ENCODE results near the genes PTPN9 and HMG20A.

CAGE:
- cytosol, long polyA minus RNA, result start-site peak on the minus strand at chr15:75579260-75579333, 7 reads; start-site peak on the minus strand at chr15:75579421-75579442, 30 reads
- cytosol, long polyA plus RNA, result start-site peak on the minus strand at chr15:75579421-75579447, 150 and 53 reads in 2 replicates
- long polyA plus RNA, result no peak
- nucleus, long polyA minus RNA, result start-site peak on the minus strand at chr15:75579412-75579472, 50 reads
- nucleus, long polyA plus RNA, result no peak
Observed at GRCh38 chr15:75579163-75579922, at the start of gene PTPN9. Gene PTPN9 (minus strand): TSS chr15:75579315.

DNA sequence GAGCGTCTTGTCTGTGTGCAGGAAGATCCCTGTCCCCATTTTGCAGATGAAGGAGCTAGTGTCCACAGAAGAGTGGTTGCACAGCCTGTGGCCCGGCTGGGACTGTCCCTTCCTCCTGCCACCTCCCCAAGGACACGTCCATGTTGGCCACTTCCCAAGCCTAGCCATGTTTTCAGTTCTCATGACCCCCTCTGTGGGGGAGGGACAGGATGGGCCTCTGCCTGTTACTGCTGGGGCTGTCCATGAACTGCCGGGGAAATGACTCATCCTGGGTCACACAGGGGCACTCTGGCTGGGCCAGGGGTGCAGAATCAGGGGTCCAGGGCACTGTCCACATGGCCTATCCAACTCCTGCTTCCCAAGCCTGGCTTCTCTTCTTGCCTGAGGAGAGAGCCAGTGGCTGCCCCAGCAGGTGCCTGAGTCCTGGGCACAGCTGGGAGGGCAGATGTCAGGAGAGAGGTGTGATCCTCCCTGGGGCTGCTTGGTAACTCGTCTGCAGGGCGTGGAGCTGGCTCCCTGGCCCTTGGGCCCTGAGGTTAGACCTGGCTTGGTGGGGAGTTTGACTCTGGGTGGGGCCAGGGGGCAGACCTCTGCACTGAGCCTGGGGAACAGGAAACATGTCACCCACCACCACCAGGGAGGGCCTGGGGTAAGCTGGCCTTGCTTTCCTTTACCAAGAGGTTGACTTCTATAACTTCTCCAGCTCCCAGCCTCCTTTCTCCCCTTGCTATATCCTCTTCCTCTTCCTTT lies 3.7 kb downstream of the SNX33 start:
CAGE:
- cytosol, long polyA minus RNA, result no peak
- cytosol, long polyA plus RNA, result no peak
- long polyA plus RNA, result no peak
- nucleus, long polyA minus RNA, result no peak
- nucleus, long polyA plus RNA, result no peak

CAGE:
- cytosol, long polyA minus RNA, result no peak
- cytosol, long polyA plus RNA, result no peak
- long polyA plus RNA, result no peak
- nucleus, long polyA minus RNA, result no peak
- nucleus, long polyA plus RNA, result no peak
Observed at GRCh38 chr15:75672601-75673318, 25.0 kb downstream of the SNX33 start.

DNA sequence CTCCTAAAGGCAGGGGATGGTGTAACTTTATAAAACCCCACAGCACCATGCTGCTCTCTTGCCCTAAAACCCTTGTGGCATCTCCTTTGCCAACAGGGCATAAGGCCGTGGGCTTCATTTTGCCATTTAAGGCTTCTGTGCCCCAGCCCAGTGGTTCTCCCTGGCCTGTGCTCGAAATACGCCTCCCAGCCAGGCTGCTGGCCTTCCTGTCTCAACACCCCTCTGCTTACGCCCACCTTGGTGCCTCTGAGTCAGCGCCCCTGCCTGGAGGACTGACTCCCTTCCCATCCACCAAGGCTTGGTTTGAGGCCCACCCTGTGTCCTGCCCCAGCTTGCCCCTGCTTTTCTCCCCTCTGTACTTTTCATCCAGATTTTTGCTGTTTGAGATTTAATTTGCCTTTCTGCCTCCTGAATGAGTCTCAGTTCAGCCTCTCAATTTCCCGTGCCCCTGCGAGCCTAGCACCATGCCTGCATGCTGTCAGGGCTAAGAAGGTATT lies 1.7 kb downstream of the CSPG4 start:
CAGE:
- cytosol, long polyA minus RNA, result no peak
- cytosol, long polyA plus RNA, result no peak
- long polyA plus RNA, result no peak
- nucleus, long polyA minus RNA, result no peak
- nucleus, long polyA plus RNA, result no peak

DNA sequence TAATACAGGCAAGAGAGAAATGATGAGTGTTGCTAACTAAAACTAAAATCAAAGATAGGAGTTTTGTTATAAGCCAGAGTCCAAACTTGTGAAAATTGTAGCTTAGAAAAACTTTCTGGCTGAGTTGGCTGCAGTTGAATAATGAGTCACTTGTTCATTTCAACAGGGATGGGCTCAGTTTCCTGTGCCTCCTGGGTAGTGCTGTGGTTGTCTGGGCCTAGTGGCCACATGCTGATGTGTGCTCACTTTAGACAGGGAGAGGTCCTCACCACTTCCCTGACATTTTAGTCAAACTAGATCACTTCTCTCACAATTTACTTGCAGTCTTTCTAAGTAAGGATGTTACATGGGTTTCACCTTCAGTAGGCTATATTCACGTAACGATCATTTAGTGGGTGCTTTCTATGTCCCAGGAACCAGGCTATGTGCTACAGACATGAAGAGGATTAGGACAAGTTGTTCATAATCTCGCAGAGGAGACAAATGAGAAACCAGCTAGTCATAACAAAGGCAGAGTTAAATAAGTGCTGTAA lies 6.2 kb upstream of the UBE2Q2 start:
CAGE:
- cytosol, long polyA minus RNA, result no peak
- cytosol, long polyA plus RNA, result no peak
- long polyA plus RNA, result no peak
- nucleus, long polyA minus RNA, result no peak
- nucleus, long polyA plus RNA, result no peak

DNA sequence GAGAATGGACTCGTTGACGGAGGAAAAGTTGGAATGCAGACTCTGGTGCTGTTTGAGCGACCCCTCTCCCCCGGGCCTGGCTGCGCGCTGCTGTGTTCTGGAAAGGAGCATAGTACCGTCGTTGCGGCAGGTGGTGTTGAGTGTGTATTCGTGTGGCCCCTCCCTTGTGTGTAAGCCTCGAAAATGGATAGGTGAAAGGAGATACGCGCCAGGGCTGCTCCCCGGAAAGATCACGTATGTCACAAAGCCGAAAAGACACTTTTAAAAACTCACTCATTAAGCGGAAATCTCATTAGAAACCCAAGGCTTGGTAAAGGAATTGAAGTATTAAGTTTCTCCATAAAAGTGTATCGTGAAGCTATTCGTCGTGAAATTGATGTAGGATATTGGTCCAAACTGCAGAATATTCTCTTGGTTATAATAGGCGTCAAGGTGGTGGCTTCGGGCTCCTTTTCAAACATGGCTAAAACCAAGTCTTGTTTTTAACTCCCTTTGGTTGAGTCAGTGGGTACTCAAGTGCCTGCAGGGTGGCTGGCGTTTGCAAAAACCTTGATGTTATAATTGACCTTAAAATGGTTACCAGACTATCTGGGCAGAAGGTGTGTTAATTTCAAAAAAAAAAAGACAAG lies 1.2 kb downstream of the UBE2Q2 start:
CAGE:
- cytosol, long polyA minus RNA, result no peak
- cytosol, long polyA plus RNA, result no peak
- long polyA plus RNA, result no peak
- nucleus, long polyA minus RNA, result no peak
- nucleus, long polyA plus RNA, result no peak

DNA sequence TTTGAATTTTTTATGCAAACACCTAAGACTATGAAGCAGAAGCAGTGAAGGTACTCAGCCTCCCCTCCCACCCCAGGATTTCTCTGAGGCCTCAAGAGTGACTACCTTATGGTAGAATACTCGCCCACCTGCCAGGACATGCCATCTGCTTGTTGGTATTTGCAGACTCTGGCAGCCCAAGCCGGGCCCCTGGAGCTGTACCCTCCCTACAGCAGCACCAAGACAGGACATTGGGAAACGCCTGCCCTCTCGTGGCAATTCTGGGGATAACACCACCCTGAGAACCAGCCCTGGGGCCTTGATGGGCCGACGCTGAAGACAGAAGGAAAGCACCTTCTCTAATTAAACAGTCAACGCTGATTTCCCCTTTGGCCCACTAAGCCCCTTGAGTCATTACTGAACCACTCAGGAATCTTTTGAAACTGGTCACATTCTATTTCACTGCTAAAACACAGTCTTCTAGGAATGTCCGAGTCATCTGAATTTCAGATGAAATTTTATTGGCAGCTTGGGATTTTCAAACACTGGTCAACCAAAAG lies 91.2 kb downstream of the TMEM266 start:
CAGE:
- cytosol, long polyA minus RNA, result no peak
- cytosol, long polyA plus RNA, result no peak
- long polyA plus RNA, result no peak
- nucleus, long polyA minus RNA, result no peak
- nucleus, long polyA plus RNA, result no peak

DNA sequence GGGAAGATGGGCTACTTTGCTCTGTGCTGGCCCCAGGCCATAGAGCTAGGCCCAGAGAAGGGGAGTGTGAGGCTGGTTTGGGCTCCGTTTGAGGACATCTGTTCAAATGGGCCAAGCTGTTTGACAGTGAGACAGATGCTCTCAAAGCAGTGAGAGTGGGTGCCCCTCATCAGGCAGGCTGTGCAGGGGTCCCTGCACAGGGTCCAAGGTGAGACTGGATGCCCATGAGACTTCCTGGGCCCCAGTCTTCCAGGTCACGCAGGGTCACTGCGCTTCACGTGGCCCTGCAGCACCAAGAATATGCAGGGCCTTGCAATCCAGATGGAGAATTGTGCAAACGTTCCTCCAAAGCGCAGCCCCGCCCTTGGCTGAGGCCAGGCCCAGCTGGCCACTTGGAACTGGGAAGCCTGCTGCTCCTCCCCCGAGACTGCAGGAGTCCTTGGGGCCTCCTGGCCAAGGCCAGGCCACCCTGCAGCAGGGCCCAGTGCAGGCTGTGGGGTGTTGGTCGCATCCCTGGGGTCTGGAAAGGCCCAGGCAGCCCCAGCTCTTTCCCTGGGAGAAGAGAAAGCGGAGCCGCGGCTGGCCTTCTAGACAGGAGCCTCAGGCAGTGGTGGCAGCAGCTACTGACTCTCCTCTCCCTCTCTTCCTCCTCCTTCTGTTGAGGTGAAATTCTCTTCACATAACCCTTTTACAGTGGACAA lies 103.6 kb downstream of the TMEM266 start:
CAGE:
- cytosol, long polyA minus RNA, result no peak
- cytosol, long polyA plus RNA, result no peak
- long polyA plus RNA, result no peak
- nucleus, long polyA minus RNA, result no peak
- nucleus, long polyA plus RNA, result no peak

DNA sequence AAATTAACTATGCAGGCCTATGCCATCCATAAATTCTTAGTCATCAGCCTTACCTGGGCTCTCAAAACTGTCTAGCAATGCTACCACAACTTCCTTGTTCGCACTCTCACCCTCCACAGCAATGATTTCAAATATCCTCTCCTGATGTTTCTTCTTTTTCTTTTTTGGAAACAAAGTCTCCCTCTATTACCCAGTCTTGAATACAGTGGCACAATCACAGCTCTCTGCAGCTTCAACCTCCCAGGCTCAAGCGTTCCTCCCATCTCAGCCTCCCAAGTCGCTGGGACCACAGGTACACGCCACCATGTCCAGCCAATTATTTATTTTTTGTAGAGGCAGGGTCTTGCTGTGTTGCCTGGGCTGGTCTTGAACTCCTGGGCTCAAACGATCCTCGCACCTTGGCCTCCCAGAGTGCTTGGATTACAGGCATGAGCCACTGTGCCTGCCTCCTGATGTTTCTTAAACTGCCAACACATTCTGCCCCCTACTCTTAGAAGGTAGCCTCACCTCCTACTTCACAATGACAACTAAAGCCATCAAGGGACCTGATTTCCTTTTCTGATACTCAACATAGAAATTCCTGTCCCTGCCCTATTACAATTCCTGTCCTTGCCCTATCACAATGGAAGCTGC lies 12.0 kb downstream of the ETFA start:
CAGE:
- cytosol, long polyA minus RNA, result no peak
- cytosol, long polyA plus RNA, result no peak
- long polyA plus RNA, result no peak
- nucleus, long polyA minus RNA, result no peak
- nucleus, long polyA plus RNA, result no peak

DNA sequence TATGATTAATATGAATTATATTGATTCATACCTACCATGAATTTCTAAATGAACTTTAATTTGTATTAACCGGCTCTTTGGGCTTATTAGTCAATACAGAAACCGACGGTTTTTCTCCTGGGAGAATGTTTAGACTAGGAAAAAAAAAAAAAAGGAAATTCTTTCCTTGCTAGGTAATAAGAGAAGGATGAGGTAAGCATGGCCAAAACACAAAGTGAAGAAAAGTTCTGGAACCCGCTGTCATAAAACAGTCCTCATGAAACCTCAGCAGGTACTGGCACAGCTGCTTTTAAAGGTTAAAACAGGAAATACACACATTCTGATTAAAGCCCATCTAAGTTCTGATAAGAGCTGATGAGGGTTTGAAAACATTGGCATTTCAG lies 30.8 kb upstream of the PSTPIP1 start:
CAGE:
- cytosol, long polyA minus RNA, result no peak
- cytosol, long polyA plus RNA, result no peak
- long polyA plus RNA, result no peak
- nucleus, long polyA minus RNA, result no peak
- nucleus, long polyA plus RNA, result no peak

GRCh38 chr15:77036720-77037359 lies 34.1 kb downstream of the TSPAN3 start:
CAGE:
- cytosol, long polyA minus RNA, result no peak
- cytosol, long polyA plus RNA, result no peak
- long polyA plus RNA, result no peak
- nucleus, long polyA minus RNA, result no peak
- nucleus, long polyA plus RNA, result no peak

GRCh38 chr15:77109567-77109940 lies 38.6 kb upstream of the TSPAN3 start:
CAGE:
- cytosol, long polyA minus RNA, result no peak
- cytosol, long polyA plus RNA, result no peak
- long polyA plus RNA, result no peak
- nucleus, long polyA minus RNA, result no peak
- nucleus, long polyA plus RNA, result no peak

CAGE:
- cytosol, long polyA minus RNA, result start-site peak on the plus strand at chr15:77420910-77420921, 19 reads
- cytosol, long polyA plus RNA, result start-site peak on the plus strand at chr15:77420888-77420918, 109 and 79 reads in 2 replicates
- long polyA plus RNA, result start-site peak on the plus strand at chr15:77420886-77420933, 275 and 407 reads in 2 replicates
- nucleus, long polyA minus RNA, result start-site peak on the plus strand at chr15:77420887-77420921, 138 reads; start-site peak on the minus strand at chr15:77421093-77421140, 7 reads
- nucleus, long polyA plus RNA, result start-site peak on the plus strand at chr15:77420886-77420931, 177 and 258 reads in 2 replicates
Observed at GRCh38 chr15:77420853-77421404, at the start of gene HMG20A. Gene HMG20A (plus strand): TSS chr15:77420888.

DNA sequence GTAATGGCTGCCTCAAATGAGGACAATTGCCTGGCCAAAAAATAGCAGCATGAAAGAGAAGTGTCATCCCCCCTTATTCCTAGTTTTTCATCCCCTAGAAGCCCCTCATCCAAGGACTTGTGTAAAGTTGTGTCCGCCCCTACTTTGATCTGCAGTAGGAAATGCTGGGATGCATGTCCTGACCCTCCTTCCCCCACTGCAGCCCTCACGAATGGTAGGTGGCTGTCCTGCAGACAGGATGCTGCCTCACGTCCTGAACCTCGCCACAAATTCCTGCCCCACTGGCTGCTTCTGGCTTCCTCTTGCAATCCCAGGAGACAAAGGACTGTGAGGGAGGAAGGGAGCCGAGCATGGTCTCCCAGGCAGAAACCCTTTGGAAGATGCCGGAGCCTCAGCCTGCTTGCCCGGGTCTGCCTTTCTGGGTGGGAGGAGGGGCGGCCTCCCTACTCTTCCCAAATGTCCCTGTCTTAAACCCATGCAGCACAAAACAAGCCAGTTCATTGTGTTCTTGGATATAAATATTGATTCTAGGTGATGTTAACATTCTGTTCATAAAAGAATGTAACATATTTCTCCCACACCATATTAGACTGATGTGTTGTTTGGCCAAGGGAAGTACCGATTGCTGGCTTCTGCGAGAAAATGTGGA lies 75.1 kb downstream of the HMG20A start:
CAGE:
- cytosol, long polyA minus RNA, result no peak
- cytosol, long polyA plus RNA, result no peak
- long polyA plus RNA, result no peak
- nucleus, long polyA minus RNA, result no peak
- nucleus, long polyA plus RNA, result no peak

DNA sequence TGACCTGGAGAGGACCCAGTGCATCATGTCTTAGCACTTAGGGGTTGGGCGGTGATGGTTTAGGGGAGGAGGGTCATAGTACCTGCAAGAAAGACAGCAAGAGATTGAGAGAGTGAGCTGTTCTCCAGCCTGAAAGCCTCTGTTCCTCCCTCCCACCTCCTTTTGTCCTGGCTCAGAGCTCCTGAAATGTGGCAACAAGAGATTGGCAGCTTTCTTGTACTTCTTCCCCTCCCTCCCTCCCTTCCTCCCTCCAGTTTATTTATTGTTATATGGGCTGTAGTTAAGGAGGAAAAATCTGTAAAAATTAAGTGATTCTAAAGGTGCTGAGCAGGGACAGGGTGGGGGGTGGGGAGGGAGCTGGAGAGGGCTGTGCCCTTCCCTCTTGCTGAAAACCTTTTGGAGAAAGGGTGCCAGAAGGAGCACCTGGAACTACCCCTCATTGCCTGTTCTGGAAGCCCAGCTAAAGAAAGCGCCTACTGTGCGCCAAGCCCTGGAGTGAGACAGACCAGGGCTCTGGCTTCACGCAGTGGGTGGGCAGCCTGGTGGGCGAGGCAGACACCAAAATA lies 35.8 kb downstream of the LINGO1 start:
CAGE:
- cytosol, long polyA minus RNA, result no peak
- cytosol, long polyA plus RNA, result no peak
- long polyA plus RNA, result no peak
- nucleus, long polyA minus RNA, result no peak
- nucleus, long polyA plus RNA, result no peak

GRCh38 chr15:77606978-77607874 lies 25.5 kb downstream of the LINGO1 start:
CAGE:
- cytosol, long polyA minus RNA, result no peak
- cytosol, long polyA plus RNA, result no peak
- long polyA plus RNA, result no peak
- nucleus, long polyA minus RNA, result no peak
- nucleus, long polyA plus RNA, result no peak

CAGE:
- cytosol, long polyA minus RNA, result no peak
- cytosol, long polyA plus RNA, result no peak
- long polyA plus RNA, result no peak
- nucleus, long polyA minus RNA, result no peak
- nucleus, long polyA plus RNA, result no peak
Observed at GRCh38 chr15:77649061-77649583, 16.4 kb upstream of the LINGO1 start.

CAGE:
- cytosol, long polyA minus RNA, result no peak
- cytosol, long polyA plus RNA, result no peak
- long polyA plus RNA, result no peak
- nucleus, long polyA minus RNA, result no peak
- nucleus, long polyA plus RNA, result no peak
Observed at GRCh38 chr15:77819687-77820753, 187.3 kb upstream of the LINGO1 start.

DNA sequence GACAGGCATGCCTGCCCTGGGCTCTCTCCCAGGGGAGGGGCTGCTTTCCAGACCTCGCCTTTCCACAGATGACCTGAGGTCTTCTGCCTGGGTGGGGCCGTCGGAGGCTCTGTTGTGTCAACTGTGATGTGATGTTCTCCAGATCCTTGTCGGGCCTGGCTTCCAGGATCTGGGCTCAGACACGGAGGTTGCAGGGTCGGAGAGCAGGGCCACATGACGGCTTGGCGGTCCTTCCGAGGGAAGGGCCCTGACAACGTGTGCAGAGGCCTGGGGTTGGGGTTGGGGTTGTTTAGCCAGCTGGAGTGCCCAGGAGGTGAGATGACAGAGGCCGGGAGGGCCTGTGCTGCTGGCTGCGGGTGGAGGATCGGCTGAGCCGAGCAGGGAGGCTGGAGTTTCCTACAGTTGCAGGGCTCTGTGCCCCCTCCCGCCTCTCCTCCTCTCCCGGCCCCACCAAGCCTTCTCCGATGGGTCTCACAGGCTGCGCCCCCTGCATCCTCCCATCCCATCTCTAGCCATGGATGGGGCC lies 101.9 kb downstream of the TBC1D2B start:
CAGE:
- cytosol, long polyA minus RNA, result no peak
- cytosol, long polyA plus RNA, result no peak
- long polyA plus RNA, result no peak
- nucleus, long polyA minus RNA, result no peak
- nucleus, long polyA plus RNA, result no peak

DNA sequence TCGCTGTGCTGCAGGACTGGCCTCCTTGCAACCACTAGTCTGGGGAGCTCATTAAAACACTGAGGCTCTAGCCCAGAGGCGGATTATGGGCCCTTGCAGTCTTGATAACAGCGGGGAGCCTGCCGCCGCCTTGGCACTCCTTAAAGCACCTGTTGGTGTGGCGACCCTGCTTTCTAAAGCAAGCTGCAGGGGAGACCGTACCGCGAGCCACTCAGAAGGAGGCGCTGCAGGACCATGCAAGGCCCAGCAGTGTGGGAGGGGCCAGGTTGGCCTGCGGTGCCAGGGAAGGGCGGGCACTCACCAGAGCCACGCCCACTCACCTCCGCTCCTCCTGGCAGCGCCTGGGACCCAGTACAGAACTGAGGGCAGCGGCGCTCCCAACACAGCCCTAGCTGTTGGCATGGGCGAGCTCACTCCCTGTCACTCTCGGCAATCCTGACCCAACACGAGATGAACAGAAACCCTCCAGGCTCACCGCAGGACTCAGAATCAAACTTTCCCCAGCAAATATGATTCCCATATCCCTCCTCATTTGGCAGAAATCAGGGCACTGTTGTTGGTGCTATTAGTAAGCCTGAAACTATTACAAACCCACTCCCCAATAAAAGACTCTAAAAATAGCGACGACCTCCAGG lies 77.4 kb downstream of the TBC1D2B start:
CAGE:
- cytosol, long polyA minus RNA, result no peak
- cytosol, long polyA plus RNA, result no peak
- long polyA plus RNA, result no peak
- nucleus, long polyA minus RNA, result no peak
- nucleus, long polyA plus RNA, result no peak

All from keratinocyte (primary cell).